Peritoneum (tissue), 1 donor: ENCODE data around the genes NEK10 and EOMES.

GRCh38 chr3:25788459-25789132, 1.3 kb upstream of the OXSM start:
- PRO-cap = no peak

DNA sequence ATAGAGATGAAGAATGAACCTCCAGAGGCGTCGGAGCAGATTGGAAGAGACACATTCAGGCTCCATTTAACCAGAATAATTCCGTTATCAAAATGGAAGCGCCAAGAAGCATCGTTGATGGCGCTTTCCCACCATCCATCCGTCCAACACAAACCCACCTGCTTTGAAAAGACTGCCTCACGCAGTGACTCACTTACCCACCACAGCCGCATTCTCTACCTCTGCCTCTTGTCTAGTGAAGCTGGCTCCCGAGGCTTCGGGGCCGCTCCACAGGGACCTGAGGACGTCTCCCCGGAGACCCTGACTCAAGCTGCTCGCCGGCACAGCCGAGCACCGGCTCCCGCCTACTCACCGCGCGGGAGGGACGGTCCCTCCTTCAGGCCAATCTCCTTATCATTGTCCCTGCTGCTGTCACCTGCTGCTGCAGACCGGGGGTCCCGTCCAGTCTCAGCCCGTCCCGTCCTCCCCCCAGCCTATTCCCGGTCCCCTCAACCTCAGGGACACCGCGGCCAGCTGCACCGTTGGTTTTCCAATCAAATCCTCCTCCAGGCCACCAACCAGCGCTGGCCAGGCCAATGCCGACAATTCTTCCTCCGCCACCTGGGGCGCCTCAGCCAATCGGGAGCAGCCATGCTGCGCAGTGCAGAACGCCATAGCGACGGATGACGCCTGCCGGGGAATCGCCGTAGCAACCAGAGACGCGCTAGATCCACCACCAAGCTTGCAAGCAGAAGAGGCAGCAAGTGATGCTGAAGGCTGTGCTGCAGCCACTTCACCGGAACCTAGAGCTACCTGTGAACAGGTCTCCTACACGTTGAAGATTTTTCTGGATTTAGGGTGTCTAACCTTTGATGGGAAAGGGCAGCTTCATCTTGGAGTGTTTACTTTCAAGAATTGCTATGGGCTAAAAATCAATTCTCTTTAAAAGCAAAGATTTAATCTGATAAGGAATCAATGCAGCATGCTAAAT, at the start of gene NEK10:
TSS of gene NEK10 (minus strand) at position 511 of the 970 bp plus-strand sequence.
- PRO-cap = no peak

- PRO-cap = no peak
Observed at GRCh38 chr3:27376022-27376860, 7.1 kb upstream of the NEK10 start.

DNA sequence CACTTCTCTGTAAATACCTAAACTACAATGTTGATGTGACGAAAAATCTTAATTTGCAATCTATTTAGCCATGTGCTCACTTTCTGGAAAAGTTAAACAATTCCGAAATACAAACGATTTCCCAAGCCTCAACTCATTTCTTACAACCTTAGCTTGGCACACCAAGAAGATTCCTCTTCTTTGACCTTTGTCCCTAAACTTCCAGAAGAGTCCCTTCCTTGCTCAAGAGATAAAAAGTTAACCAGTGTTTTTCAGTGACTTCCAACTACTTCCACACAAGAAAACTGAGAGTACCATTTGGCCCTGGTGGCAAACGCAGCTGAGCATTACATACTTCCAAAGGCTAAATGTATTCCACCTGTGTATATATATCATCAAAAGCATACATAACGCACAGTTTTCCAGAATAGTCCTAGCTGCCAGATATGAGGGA, 57.0 kb upstream of the NEK10 start:
- PRO-cap = no peak

- PRO-cap = no peak
Observed at GRCh38 chr3:27521365-27521821, 37.2 kb upstream of the SLC4A7 start.

DNA sequence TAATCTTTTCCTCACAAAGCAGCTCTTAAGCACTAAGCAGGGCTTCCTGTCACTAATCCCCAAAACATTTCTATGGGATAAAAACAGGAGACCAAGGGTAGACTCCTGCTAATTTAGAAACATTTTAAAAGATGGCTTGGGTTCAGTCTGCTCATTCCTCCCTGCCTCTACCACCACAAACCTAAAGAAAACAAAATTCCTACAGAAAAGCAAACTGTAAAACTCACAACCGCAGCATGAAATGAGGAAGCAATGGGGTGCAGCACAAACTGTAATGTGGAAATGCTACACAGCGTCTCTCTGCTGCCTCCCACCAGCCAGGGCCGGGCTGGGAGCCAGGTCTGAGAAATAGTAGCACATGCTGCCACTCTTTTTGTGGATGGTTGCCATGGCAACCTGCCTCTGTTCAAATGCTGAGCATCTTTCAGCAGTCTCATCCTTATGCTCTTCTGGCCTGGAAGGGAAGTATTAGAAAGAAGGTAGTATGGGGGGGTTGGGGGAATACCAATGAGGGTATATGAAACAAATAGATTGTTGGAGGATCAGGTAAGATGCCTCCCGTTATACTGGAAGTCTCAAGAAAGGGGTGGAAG, 55.4 kb downstream of the EOMES start:
- PRO-cap = no peak

- PRO-cap = no peak
Observed at GRCh38 chr3:27677424-27678070, 44.6 kb downstream of the EOMES start.

- PRO-cap = no peak
Observed at GRCh38 chr3:27680597-27681698, 41.2 kb downstream of the EOMES start.

DNA sequence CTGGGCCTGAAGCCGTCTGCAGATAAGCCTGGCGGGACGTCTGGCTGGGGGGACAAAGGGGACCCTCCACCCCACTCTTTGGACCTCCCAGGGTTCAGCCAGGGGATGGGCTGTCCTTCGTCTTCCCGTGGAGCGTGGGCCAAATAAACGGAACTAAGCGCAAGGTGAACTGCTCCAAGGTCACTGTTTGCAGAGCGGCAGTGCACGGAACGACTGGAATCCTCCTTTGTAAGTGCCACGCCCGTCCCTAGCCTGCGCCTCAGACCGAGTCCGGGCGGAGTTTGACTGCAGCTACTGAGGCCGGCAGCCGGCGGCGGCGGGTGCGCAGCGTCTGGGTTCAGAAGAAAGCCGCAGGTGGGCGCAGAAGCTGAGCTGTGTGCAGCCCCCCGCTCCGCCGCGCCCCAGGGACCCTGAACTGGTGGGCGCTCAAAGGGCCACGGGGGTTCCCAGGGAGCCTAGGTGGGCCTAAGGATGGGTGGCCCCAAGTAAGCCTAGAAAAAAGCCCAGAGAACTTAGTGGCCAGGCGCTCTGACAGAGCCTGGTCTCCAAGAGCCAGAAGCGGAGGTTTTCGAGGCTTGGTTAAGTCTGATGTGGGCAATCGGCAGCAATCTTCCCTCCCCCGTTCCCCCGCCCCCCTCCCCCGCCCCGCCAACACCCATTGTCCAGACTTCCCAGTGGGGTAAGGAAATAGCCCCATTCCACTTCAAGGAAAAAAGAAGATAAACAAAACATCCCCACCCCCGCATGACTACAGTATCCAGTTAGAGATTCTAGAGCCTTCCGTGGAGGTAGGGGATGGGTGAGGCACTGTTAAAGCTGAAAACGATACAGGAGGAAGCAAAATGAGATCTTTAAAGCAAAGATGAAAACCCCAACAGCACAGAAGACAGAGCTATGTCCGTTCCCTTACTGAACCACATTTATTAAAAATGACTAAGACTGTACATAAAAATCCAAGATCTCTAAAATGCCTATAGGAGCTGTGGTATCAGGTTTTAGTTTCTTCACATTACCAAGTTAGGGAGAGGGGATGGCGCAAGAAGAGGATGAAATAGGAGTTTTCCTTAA, 6.7 kb downstream of the EOMES start:
- PRO-cap = no peak

- PRO-cap = no peak
Observed at GRCh38 chr3:27722182-27722601, at the start of gene EOMES. Gene EOMES (minus strand): TSS chr3:27722323.

- PRO-cap = no peak
Observed at GRCh38 chr3:27726346-27726545, 4.1 kb upstream of the EOMES start.

DNA sequence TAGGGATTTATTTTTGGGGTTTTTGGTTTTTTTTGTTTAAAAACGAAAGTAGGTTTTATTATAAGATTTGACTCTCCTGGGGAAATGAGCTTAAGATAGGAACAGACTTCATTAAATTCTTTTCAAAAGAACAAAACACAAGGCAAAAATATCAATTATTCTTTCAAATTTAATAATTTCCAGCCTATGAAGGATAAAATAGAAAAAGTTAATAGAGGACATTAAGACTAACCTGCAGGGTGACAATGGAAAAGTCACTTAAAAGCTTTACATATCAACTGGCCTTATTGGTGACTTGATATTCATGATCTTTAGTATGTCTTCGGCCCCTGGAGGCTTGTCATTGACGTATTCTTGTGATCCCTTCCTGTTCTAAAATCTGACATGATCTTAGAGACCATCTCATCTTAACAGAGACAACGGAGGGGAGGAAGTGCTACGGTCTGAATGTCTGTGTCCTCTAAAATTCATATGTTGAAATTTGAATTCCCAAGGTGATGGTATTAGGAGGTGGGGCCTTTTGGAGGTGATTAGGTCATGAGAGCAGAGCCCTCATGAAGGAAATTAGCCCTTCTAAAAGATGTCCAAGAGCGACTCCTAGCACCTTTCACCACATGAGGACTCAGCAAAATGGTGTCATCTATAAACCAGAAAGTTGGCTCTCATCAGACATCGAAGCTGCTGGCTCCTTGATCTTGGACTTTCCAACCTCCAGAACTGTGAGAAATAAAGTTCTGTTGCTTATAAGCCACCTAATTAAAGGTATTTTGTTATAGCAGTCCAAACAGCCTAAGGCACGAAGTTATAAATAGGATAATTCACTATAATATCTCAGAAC, 233.3 kb upstream of the CMC1 start:
- PRO-cap = no peak

GRCh38 chr3:28243459-28244094, 2.2 kb downstream of the CMC1 start:
- PRO-cap = no peak

GRCh38 chr3:28291648-28291922, 50.2 kb downstream of the CMC1 start:
- PRO-cap = no peak

DNA sequence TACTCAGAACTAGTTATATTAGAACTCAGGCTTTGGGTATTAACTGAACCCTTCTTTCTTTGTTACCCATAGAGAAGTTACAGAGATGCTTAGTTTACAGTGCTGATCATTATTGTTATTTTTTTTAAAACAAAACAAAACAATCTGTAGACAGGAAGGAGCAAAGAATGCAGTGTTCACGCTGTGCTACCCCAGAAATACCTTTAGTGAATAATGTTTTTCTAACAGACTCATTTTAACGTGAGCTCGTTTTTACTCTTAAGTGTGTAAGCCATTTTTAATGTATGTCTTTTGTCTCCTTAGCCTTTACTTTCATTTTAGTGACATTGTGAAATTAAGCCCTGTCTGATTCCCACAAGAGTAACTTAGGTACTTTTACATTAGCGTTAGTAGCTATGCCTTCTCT, 53.4 kb downstream of the CMC1 start:
- PRO-cap = no peak

GRCh38 chr3:28575814-28576902, 227.5 kb upstream of the AZI2 start:
- PRO-cap = no peak

DNA sequence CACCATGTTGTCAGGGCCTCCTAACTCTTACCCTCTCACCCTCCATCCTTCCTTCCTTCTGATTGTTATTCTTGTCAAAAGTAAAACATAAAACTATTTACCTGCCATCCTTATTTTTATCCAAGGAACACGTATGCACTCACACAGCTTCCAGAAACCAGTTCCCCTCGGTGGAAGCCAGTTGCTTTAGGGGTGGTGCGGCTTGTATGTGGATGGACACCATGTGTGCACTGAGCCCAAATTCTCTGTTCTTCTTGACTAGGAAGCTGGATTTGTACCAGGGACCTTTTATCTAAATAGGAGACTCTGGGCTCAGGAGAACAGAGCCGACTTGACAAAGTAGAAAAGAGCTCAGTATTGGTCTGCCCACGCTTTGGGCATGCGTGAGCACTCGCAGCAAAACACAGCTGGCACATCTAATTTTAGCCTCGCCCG, 1.2 kb upstream of the RBMS3 start:
- PRO-cap = no peak

DNA sequence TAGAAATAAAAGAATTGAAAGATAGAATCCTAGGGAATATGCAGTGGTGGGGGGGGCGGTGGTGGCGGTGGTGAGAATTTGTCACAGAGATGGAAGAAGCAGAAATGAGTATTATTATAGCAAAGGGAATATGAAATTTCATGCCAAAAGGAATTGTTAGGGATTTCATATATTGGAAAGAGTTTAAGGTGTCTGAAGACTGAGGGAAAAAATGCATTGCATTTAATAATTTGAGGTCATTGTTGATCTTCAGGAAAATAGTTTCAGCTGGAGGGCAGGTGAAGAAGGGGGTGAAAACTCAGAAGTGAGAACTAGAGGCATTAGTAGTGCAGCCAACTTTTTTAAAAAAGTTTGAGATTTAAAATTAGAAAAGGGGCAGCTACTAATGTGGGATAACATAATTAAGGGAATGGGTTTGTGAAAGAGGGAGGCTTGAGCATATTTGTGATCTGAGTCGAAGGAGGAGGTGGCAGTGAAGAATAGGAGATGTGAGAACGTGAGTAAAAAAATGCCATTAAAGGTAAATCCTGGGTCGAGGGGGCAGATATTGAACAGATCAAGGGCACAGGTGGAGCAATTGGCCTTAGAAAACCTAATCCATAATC, 28.8 kb downstream of the RBMS3 start:
- PRO-cap = no peak

DNA sequence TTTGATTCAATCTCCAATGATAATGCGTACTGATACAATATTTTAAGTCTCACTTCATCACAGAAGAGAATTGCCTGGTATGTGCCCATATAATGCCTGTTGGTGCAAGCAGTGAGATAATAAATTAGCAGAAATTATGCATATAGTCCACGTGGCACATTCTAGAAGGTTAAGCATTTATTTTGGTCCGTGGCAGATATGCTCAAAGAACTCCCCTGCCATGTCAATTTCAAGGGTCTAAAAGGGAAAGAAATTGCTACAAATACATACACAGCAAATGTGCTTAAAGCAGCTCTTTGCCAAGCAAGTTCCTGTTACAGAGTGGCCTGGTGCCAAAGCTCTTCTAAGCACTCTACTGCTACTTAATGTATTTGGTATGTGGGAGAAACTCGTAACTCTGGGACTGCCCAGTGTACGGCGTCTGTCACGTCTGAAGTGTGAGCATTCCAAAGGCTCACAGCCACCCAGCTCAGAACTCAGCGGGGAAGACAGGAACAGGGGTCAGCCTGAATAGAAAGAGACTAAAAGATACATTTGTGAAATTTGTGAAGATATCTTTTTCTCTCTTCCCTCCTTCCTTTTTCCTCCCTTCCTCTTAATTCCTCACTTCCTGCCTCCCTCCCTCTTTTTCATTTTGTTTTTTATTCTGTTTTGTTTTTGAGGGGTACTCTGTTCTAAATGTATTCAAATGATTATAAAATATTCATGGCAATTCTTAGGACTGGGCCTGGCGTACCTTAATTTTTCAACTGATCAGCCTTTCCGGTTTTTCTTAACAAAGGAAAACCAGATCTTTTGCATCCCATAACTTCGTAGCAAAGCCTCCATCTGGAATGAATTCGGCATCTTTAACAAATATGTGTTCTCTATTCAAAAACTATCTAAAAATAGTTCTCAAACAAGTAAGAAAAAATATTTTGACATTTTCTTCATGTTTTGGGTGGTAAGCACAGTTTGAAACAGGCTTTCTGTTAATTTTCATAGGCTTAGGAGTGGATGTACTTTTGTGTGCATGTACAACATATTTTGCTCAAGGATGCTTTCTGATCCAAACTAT, 54.7 kb downstream of the RBMS3 start:
- PRO-cap = no peak

- PRO-cap = no peak
Observed at GRCh38 chr3:29410693-29411010, 129.8 kb downstream of the RBMS3 start.